ENCODE measurements around a stretch of chr4.

DNA sequence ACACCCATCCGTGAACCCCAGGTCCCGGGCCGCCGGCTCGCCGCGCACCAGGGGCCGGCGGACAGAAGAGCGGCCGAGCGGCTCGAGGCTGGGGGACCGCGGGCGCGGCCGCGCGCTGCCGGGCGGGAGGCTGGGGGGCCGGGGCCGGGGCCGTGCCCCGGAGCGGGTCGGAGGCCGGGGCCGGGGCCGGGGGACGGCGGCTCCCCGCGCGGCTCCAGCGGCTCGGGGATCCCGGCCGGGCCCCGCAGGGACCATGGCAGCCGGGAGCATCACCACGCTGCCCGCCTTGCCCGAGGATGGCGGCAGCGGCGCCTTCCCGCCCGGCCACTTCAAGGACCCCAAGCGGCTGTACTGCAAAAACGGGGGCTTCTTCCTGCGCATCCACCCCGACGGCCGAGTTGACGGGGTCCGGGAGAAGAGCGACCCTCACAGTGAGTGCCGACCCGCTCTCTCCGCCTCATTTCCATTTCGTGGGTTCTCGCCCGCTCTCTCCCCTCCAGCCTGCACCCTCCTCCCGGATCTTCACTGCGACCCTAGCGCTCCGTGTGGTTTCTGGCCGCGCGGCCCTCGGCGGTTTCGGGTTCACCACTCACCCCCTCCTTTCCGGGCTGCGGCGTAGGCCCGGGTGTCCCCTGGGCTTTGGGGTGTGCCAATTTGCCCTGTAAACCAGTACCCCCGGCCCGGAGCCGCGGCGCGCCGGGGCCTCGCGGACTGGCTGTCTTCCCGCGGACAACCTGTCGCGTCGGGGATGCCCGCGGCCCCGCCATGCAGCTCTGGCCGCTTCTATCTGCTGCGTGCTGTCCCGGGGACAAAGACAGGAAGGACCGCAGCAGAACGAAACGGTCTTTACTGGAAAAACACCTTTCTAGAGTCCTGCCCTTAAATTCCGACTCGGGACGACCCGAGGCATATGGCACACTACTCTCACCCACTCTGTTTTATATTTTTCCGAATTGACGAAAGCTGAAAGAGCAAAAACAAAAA, 583 bp downstream of the FGF2 start:
- RRBS: 1% methylated on average over 61 of the region's 108 CpGs

- RRBS: 13% methylated on average over 3 of the region's 11 CpGs
Measured at GRCh38 chr4:122854612-122855441, 28.2 kb downstream of the FGF2 start.

GRCh38 chr4:123400510-123400991, 4.0 kb downstream of the SPRY1 start:
- RRBS: no CpG with 5 or more reads among the region's 4 CpGs

DNA sequence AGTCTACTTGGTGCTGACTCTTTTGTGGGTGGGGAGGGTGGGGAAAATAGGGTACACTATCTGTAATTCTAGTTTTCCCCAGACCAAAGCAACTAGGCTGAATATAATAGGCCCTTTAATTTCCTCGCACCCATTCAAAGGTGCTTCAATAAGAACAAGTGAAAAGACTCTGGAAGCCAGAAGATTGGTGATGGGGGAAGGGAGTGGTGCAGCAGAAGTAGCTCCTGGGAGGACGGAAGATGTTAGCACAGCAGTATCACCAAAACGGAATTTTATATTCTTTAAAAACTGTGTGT, 47.1 kb downstream of the SPRY1 start:
- RRBS: no CpG with 5 or more reads among the region's 3 CpGs

DNA sequence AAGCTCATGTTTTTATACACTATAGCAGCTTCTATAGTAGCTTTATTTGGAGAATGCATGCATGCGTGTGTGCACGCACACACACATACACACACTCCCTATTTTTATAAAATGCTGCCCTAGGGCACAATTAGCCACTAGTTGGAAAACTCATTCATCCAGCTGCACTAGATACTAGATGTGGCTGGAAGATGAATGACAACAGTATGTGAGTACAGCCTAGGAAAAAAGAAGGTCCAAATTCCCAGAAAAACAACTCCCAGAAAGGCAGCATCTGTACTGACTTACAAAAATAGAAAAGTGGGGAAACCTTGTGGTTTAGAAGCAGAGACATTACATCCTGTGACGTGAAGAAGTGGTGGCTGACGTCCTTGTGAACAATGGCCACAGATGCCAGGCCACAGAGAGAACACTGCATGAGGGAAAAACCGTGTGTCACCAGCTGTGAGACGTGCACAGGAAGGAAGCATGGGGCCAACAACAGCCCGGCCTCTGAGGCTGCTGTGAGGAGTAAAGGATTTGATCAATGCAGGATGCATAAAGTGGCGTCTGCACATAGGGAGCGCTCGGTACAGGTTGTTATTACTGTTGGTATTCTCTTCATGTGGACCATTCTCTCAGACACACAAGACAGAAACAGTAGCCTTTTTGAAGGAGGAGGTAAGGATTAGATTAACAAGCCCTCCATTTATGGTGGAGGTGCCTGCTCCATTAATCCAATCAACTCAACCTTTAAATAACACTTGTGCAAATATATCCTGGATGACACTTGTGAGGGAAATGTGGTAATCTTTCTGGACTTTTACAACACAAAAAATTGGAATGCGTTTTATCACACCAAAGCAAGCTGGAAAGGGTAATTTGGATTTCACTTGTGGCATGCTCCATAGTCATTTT, 81.3 kb downstream of the SPRY1 start:
- RRBS: no CpG with 5 or more reads among the region's 11 CpGs

DNA sequence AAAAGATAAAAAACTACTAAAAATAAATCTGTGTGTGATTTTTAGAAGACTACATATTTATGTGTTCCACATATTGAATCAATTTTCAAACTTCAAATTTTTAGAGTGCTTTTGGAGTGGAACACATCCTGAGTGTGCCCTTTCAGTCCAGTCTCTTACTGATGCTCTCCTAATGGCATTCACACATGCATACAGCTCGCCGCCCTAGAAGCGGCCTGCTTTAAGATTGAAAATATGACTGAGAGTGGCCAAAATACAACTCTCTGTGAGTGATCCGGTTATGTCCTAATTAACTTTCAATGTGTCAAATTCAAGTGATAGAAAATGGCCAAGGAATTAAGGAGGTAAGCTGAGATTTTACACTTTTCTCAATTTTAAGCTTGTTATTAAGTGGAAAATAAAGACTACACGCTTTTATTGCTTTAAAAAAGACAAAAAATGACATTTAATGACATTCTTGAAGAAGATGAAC, 628.7 kb downstream of the ANKRD50 start:
- RRBS: no CpG with 5 or more reads among the region's 5 CpGs

- RRBS: no CpG with 5 or more reads among the region's 3 CpGs
Measured at GRCh38 chr4:126144735-126145316, 830.1 kb downstream of the FAT4 start.

GRCh38 chr4:126955559-126956652, 676.9 kb upstream of the INTU start:
- RRBS: no CpG with 5 or more reads among the region's 32 CpGs

GRCh38 chr4:128037208-128037524, 23.9 kb upstream of the LARP1B start:
- RRBS: no CpG with 5 or more reads among the region's 8 CpGs

- RRBS: no CpG with 5 or more reads among the region's 4 CpGs
Measured at GRCh38 chr4:128349746-128350181, 62.2 kb upstream of the PGRMC2 start.

- RRBS: no CpG with 5 or more reads among the region's 1 CpG
Measured at GRCh38 chr4:128794328-128794566, 15.3 kb upstream of the JADE1 start.

DNA sequence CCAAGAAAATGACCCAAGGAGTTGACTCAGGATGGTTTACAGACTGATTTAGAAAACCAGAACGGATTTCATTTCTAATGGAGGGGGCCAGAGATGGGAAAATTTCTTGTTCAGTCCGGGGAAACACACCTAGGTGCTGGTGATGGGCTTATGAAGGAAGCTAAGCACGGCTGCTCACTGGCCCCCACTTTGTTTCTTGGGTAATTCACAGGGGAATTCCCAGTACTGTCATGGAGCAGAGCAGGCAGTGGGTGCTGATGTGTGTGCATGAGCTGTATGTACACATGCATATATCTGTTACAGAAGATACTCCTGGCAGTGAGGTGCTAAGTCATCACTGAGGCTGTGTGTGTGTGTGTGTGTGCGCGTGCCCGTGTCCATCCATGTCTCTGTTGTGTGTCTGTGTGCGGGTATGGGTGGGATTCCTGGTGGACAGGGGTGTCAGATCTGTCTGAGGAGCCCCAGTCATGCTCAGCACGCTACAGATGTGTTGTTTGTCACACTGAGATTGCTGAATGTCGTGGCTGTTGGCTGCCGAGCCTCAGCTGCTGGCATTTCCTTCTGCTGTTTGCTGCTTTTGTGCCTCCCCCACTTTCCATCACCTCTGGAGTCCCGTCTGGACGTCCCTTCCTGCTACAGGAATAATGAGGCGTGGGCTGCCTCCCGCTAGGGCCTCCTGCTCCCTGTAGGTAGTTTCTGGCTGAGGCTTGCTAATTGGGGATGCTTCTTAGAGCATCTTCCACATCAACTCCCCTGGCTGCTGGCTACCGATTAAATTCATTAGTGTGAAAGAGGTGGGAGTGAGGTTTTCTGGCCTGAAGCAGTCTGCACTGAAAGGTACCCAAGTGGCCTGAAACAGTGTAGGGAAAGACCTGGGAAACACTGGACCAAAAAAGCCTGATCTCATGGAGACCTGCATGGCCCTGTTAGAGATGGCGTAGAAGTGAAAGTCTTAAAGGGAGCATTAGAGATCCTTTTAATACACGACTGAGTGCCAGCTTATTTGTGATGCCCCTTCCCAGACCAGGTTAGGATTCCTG, 53.4 kb downstream of the JADE1 start:
- RRBS: no CpG with 5 or more reads among the region's 17 CpGs

DNA sequence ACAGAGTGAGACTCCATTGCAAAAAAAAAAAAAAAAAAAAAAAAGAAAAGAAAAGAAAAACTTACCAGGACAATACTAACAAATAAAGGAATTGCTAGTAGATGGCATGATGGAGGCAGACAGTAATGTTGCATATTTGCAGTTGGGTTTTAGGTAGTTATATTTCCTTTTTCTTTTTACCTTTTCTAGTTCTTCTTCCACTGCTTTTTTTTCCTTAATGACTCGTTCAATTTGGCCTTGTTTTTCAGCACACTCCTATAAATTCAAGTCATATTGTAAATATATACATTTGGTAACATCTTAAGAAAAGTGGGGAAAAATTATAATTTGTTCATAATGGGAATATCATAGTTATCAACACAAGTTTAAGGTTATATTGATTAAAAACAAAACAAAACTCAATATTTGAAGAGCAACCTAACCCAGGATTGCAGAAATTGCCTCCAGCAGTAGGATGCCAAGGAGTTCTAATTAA, 138.9 kb downstream of the JADE1 start:
- RRBS: no CpG with 5 or more reads among the region's 1 CpG

GRCh38 chr4:130023928-130024162, 927.9 kb downstream of the C4orf33 start:
- RRBS: no CpG with 5 or more reads among the region's 2 CpGs

DNA sequence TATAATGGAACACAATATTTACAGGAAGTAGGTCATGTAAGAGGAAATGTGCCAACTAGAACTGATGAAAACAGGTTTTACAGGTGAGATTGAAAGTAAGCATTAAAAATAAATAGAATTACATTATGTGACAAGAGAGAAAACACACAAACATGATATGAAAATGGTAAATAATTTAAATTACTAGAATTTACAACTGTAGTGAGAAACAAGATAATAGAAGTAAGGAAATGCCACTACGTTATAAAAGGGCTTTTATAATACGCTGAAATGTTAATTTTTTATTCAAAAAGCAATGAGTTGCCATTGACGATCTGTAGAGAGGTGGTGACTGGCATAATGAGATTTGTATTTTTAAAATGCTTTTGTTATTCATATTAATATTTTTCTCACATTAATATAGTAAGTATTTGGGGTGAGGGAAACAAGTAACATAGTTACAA, 315.0 kb downstream of the PABPC4L start:
- RRBS: no CpG with 5 or more reads among the region's 3 CpGs

DNA sequence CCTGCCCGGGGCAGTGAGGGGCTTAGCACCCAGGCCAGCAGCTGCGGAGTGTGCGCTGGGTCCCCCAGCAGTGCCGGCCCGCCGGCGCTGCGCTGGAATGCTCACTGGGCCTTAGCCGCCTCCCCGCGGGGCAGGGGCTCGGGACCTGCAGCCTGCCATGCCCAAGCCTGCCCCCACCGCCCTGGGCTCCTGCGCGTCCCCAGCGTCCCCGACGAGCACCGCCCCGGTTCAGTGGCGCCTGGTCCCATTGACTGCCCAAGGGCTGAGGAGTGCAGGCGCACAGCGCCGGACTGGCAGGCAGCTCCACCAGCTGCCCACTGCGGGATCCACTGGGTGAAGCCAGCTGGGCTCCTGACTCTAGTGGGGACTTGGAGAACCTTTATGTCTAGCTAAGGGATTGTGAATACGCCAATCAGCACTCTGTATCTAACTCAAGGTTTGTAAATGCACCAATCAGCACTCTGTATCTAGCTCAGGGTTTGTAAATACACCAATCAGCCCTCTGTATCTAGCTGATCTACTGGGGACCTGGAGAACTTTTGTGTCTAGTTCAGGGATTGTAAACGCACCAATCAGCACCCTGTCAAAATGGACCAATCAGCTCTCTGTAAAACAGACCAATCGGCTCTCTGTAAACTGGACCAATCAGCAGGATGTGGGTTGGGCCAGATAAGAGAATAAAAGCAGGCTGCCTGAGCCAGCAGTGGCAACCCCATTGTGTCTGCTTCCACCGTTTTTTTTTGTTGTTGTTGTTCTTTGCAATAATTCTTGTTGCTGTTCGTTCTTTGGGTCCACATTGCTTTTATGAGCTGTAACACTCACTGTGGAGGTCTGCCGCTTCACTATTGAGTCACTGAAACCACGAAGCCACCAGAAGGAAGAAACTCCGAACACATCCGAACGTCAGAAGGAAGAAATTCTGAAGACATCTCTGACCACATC, 110.9 kb downstream of the PCDH18 start:
- RRBS: 96% methylated on average over 2 of the region's 35 CpGs

GRCh38 chr4:137496636-137497140, 35.6 kb downstream of the PCDH18 start:
- RRBS: no CpG with 5 or more reads among the region's 11 CpGs

- RRBS: no CpG with 5 or more reads among the region's 4 CpGs
Measured at GRCh38 chr4:138111462-138112078, 130.6 kb downstream of the SLC7A11 start.

GRCh38 chr4:138982208-138982502, 33.4 kb upstream of the NOCT start:
- RRBS: no CpG with 5 or more reads among the region's 2 CpGs

DNA sequence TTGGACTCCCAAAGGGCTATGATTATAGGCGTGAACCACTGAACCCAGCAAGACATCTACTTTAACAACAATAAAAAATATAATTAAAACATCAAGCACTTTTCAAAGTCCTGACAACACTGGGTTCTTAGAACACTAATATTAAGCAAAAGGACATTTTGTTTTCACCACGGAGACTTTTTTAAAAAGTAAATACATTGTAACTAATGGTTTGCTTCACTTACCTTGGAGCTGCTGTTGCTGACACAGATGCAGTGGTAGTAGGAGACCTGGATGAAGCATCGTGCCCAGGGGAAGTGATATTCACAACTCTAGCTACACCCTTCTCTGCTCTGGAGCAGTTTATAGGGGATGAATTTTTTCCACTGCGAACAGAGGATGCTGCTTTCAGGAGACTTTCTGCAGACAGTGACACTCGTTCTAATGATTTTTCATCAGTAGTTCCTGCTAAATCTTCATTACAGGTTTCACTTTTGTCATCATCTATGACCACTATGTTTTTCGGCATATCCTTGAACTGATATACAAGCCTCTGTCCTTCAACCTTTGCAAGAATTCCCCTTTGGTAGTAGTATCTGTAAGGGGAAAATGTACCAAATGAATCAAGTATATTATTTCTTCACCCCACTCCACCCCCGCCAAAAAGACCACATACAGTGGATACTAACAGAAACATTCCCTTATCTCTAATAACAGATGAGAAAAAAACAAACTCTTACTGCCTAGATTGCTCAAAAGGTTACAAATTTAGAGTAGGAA, 44.7 kb downstream of the NOCT start:
- RRBS: no CpG with 5 or more reads among the region's 7 CpGs